Uterus (tissue), 7 donors: ENCODE measurements around a stretch of chr17.

DNA sequence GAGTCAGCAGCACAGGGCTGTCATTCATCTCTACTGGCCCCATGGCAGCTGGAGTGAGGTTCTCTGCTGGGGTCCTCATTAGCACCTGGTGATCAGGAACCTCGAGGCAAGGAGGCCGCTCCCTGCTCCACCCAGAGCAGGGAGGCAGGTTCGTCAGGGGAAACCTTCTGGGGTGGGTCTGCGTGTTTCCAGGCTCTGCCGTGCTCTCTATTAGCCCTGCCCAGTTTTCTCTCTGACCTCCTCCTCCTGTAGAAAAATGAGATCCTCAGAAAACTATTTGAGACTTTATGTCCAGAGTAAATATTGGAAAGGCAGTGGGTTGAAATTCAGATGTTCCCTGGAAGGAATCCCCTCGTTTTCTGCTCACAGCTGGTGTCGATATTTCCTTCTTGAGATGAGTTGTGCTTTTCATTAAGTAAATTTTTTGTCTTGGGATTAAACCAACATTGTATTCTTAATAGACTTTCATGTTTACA, 7.0 kb downstream of the NTN1 start:
- PRO-cap, 4 experiments, result peak in 1 of 4 experiments; most common minus-strand start position 202 of the sequence (in 1)
- RAMPAGE, long total RNA, 2 experiments, result no peak in any of the 2 experiments
- RRBS, result no CpG with 5 or more reads among the region's 7 CpGs

DNA sequence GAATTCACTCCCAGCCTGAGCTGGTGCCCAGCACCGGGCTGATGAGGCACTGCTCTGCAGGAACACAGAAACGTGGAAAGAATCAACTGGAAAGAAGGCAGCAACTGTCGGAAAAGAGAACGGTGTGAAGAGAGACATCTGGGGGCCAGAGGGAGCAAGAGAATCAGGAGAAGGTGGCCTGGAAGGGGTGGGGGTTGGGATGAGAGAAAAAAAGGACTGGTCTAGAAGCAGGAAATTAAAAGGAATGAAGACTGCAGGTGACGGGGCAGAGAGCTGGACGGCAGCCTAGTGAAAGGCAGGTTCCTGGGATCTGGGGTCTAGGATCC, 239.5 kb downstream of the NTN1 start:
- PRO-cap, 4 experiments, result no peak in any of the 4 experiments
- RAMPAGE, long total RNA, 2 experiments, result no peak in any of the 2 experiments
- RRBS, result no CpG with 5 or more reads among the region's 6 CpGs

- PRO-cap, 4 experiments, result no peak in any of the 4 experiments
- RAMPAGE, long total RNA, 2 experiments, result no peak in any of the 2 experiments
- RRBS, result no CpG with 5 or more reads among the region's 13 CpGs
Measured at GRCh38 chr17:9331525-9332033, 244.0 kb downstream of the STX8 start.

- PRO-cap, 4 experiments, result no peak in any of the 4 experiments
- RAMPAGE, long total RNA, 2 experiments, result no peak in any of the 2 experiments
- RRBS, result no CpG with 5 or more reads among the region's 15 CpGs
Measured at GRCh38 chr17:9465290-9465792, 110.3 kb downstream of the STX8 start.

DNA sequence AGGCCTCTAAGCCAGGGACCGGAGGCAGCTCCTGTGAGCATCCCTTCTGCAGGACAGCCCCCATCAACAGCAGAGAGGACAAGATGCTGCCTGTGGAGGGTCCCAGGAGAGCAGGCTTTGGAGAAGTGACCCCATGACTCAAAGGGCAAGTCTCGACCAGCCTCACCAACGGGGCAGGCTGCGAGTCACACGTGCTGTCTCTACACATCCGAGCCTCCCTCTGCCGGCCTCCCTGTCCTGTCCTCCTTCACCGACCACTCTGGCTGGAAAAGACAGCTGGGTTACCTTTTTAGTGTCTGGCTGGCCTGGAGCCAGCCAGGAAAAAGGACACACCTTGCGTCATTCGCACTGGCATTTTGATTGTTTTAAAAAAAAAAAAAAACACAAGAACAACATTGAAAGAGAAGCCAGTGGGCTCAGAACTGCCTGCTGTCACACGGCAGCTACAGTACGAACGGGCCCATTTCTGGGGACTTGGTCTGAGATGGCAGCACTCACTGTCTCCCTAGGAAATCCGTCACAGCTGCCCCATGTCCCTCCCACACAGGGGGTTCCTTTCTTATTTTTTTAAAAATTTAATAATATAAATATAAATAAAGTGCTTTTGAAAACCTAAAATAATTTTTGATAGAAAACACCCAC, 74.5 kb upstream of the RCVRN start:
- PRO-cap, 4 experiments, result peak in 2 of 4 experiments; most common plus-strand start position 395 of the sequence (in 1); most common minus-strand start position 261 of the sequence (in 2)
- RAMPAGE, long total RNA, 2 experiments, result no peak in any of the 2 experiments
- RRBS, result no CpG with 5 or more reads among the region's 14 CpGs

- PRO-cap, 4 experiments, result no peak in any of the 4 experiments
- RAMPAGE, long total RNA, 2 experiments, result no peak in any of the 2 experiments
- RRBS, result 46% methylated on average over 4 of the region's 23 CpGs
Measured at GRCh38 chr17:10019672-10020523, 114.8 kb upstream of the RCVRN start.

GRCh38 chr17:10034669-10035128, 129.6 kb upstream of the RCVRN start:
- PRO-cap, 4 experiments, result no peak in any of the 4 experiments
- RAMPAGE, long total RNA, 2 experiments, result no peak in any of the 2 experiments
- RRBS, result no CpG with 5 or more reads among the region's 7 CpGs

GRCh38 chr17:10069308-10069620, 129.1 kb downstream of the GAS7 start:
- PRO-cap, 4 experiments, result no peak in any of the 4 experiments
- RAMPAGE, long total RNA, 2 experiments, result no peak in any of the 2 experiments
- RRBS, result no CpG with 5 or more reads among the region's 3 CpGs

- PRO-cap, 4 experiments, result no peak in any of the 4 experiments
- RAMPAGE, long total RNA, 2 experiments, result no peak in any of the 2 experiments
- RRBS, result no CpG with 5 or more reads among the region's 10 CpGs
Measured at GRCh38 chr17:10106049-10106520, 92.3 kb downstream of the GAS7 start.

GRCh38 chr17:10156874-10157570, 41.4 kb downstream of the GAS7 start:
- PRO-cap, 4 experiments, result peak in 4 of 4 experiments; most common plus-strand start chr17:10157190 (in 1); most common minus-strand start chr17:10157037 (in 4)
- RAMPAGE, long total RNA, 2 experiments, result no peak in any of the 2 experiments
- RRBS, result no CpG with 5 or more reads among the region's 11 CpGs

- PRO-cap, 4 experiments, result no peak in any of the 4 experiments
- RAMPAGE, long total RNA, 2 experiments, result no peak in any of the 2 experiments
- RRBS, result no CpG with 5 or more reads among the region's 3 CpGs
Measured at GRCh38 chr17:10699808-10700469, 2.5 kb downstream of the ADPRM start.

GRCh38 chr17:10737804-10738388, 8.1 kb upstream of the TMEM220 start:
- PRO-cap, 4 experiments, result no peak in any of the 4 experiments
- RAMPAGE, long total RNA, 2 experiments, result no peak in any of the 2 experiments
- RRBS, result no CpG with 5 or more reads among the region's 3 CpGs

GRCh38 chr17:10754870-10755791, 25.3 kb upstream of the TMEM220 start:
- PRO-cap, 4 experiments, result no peak in any of the 4 experiments
- RAMPAGE, long total RNA, 2 experiments, result no peak in any of the 2 experiments
- RRBS, result no CpG with 5 or more reads among the region's 14 CpGs

GRCh38 chr17:10756684-10757403, 27.0 kb upstream of the TMEM220 start:
- PRO-cap, 4 experiments, result no peak in any of the 4 experiments
- RAMPAGE, long total RNA, 2 experiments, result no peak in any of the 2 experiments
- RRBS, result 75% methylated on average over 1 of the region's 9 CpGs

GRCh38 chr17:10802469-10802839, 1.4 kb downstream of the TMEM238L start:
- PRO-cap, 4 experiments, result no peak in any of the 4 experiments
- RAMPAGE, long total RNA, 2 experiments, result no peak in any of the 2 experiments
- RRBS, result no CpG with 5 or more reads among the region's 4 CpGs

- PRO-cap, 4 experiments, result no peak in any of the 4 experiments
- RAMPAGE, long total RNA, 2 experiments, result no peak in any of the 2 experiments
- RRBS, result no CpG with 5 or more reads among the region's 5 CpGs
Measured at GRCh38 chr17:10931385-10931741, 93.5 kb upstream of the PIRT start.

DNA sequence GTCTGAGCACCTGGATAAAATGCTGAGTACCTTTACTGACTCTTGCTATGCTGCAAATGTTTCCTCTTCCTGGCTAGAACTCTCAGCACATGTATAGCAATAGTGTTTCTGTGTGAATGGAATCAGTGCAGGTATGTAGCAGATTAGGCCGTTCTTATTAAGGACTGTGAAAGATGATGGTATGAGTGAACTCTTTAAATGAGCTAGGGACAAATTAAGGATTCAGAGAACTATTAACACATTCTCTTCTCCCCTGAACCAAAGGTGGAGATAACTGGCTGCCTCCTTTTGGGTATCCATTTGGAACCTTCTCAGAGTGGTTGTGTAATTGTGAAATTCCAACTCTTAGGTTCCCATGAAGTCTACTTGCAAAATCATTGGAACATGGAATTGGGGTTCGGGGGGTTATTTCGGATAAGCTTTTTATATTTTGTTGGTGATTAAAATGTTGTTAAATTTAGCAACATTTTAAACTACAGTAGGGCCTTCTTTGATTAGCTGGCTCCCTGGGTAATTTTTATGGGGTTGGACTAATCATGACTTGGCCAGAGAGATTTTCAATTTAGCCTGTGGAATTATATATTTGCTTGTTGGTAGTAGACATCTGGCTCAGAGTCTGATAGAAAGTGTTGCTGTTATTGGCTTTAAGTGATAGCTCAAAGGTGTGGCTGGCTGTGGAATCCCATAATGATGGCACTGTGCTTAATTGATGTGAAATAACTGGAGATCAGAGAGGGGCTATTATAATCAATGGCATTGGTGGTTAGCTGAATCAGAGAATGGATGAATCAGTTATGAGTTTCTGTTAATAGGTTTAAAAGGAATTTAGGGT, 25.5 kb downstream of the MAP2K4 start:
- PRO-cap, 4 experiments, result no peak in any of the 4 experiments
- RAMPAGE, long total RNA, 2 experiments, result no peak in any of the 2 experiments
- RRBS, result no CpG with 5 or more reads among the region's 3 CpGs

GRCh38 chr17:12084228-12085065, 63.8 kb downstream of the MAP2K4 start:
- PRO-cap, 4 experiments, result no peak in any of the 4 experiments
- RAMPAGE, long total RNA, 2 experiments, result no peak in any of the 2 experiments
- RRBS, result no CpG with 5 or more reads among the region's 4 CpGs

DNA sequence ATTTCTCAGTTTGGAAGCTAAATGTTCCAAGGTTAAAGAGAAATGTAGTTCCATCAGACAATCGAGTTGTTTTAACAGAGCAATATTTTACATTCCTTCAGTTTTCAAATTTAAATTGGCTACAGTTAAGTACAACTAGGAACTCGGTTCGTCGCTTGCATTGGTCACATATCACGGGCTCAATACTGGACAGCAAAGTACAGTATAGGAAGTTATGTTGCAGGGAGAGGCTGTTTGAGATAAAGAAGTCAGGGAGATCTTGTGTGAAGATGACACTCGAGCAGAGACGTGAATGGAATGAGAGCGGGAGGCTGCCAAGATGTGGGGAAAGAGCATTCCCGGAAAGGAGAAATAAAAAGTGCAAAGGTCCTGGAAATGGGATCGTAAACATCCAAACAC, 43.1 kb upstream of the MYOCD start:
- PRO-cap, 4 experiments, result no peak in any of the 4 experiments
- RAMPAGE, long total RNA, 2 experiments, result no peak in any of the 2 experiments
- RRBS, result no CpG with 5 or more reads among the region's 10 CpGs

- PRO-cap, 4 experiments, result no peak in any of the 4 experiments
- RAMPAGE, long total RNA, 2 experiments, result no peak in any of the 2 experiments
- RRBS, result no CpG with 5 or more reads among the region's 15 CpGs
Measured at GRCh38 chr17:12622994-12623642, 42.6 kb upstream of the MYOCD start.